Pericardium fibroblast (primary cell): ENCODE measurements around the genes XPNPEP1, ADD3 and DUSP5.

DNA sequence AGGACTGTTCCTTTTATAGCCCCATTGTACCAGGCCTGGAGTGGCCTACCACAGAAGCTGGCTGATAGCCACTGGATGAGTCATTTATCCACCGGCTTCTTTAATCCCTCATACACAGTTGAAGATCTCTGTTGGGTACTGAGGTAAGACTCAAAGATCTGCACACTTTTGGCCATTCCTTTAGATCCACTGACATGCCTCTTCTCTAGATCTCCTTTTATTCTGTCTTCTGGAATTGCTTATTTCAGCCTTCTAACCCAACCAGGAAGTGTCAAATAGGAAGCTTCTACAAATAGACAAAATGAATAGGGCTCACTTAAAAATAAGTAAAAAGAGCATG, 1101.2 kb downstream of the SORCS3 start:
- RAMPAGE, long total RNA, result no peak

- RAMPAGE, long total RNA, result no peak
These were observed 1212.5 kb downstream of the SORCS1 start for GRCh38 chr10:105951968-105952537.

DNA sequence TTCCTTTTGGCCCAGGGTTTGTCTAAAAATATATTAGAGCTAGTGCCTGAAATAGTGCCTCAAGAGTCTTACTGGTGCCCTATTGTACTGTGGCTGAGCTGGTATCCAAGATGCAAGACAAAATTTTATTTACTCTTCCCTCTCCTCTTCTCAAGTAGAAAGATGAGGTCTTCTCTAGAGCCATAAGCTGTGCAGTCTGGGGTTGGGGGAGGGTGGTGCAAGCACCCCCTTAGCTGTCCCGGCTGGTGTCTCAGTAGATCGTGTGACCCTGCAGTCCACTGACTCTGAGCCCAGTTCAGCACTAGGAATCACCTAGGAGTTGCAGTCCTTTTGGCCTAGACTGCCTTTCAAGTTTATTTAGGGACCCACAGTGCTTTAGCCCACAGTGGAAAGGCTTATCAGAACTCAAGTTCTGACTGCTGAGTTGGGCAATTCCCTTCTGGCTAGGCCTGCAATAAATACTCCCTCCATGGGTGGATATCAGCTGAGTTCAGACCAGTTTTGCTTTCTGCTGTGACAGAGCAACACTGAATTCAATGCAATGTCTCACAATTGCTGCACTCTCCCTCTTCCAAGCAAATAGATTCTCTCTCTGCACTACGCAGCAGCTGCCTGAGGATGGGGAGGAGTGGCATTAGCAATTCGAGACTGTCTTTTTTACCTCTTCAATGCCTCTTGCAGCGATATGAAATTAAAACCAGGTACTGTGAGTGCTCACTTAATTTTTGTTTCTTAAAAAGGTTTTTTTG, 1153.4 kb downstream of the SORCS1 start:
- RAMPAGE, long total RNA, result no peak

- RAMPAGE, long total RNA, result no peak
These were observed 967.8 kb upstream of the SORCS1 start for GRCh38 chr10:108132180-108132765.

DNA sequence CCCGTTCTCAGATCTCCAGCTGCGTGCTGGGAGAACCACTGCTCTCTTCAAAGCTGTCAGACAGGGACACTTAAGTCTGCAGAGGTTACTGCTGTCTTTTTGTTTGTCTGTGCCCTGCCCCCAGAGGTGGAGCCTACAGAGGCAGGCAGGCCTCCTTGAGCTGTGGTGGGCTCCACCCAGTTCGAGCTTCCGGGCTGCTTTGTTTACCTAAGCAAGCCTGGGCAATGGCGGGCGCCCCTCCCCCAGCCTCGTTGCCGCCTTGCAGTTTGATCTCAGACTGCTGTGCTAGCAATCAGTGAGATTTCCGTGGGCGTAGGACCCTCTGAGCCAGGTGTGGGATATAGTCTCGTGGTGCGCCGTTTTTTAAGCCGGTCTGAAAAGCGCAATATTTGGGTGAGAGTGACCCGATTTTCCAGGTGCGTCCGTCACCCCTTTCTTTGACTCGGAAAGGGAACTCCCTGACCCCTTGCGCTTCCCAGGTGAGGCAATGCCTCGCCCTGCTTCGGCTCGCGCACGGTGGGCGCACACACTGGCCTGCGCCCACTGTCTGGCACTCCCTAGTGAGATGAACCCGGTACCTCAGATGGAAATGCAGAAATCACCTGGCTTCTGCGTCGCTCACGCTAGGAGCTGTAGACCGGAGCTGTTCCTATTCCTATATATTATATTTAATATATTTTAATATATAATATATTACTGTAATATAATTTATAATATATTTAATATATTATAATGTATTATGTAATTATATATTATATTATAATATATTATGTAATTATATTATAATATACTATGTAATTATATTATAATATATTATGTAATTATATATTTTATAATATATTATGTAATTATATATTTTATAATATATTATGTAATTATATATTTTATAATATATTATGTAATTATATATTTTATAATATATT, 1151.2 kb upstream of the SORCS1 start:
- RAMPAGE, long total RNA, result no peak

- RAMPAGE, long total RNA, result no peak
These were observed 670.2 kb downstream of the XPNPEP1 start for GRCh38 chr10:109253069-109253466.

DNA sequence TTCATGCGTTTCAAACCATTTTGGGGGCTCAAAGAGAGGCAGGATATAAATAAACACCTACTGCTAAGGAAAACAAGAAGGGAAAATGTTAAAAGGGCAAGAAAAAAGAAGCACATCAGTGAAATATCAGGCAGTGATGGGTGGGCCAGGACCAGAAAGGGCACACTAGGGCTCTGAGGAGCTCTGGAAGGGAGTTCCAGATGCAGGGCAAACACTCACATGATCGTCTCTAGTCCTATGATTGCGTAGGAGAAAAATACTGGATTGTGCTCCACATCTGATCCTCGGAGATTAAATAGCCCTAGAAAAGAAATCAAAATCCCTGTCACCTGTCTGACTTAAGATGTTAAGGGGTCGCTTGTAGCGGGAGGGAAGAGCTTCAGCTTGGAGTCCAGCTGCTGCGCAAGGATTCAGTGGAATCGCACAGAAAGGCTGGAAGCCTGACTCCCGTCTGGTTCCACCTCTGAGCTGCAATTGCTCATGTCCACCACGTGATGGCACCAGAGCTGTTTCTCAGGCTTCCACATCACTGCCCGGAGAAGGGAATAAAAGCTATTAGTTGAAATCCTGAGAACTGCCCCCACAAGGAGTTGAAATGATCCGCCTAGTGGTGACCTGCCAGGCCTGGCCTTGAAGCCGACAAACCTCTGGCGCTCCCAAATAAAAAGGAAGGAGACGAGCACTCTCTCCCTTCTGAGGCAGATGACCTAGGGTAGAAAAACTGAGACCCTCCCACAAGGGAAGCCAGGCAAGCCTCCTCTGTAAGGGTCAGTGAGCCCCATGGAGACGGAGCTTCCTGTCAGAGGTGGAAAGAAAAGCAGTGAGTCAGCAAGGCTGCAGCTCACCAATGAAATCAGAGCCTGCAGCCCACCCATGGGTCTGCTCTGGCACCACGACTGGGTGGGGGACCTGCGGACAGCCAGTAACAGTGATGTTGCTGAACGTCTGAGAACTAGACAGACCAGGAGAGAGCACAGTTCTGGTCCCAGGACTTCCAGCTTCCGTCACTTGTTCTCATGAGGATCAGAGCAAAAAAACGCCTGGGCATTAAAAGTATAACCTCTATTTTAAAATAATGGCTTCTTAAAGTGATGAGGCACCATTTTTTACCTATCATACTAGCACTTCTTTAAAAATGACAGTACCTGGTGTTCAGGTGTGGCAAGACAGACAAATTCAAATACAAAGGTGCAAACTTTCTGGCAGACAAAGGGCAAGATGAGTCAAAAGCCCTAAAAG, 39.0 kb downstream of the XPNPEP1 start:
- RAMPAGE, long total RNA, result no peak

DNA sequence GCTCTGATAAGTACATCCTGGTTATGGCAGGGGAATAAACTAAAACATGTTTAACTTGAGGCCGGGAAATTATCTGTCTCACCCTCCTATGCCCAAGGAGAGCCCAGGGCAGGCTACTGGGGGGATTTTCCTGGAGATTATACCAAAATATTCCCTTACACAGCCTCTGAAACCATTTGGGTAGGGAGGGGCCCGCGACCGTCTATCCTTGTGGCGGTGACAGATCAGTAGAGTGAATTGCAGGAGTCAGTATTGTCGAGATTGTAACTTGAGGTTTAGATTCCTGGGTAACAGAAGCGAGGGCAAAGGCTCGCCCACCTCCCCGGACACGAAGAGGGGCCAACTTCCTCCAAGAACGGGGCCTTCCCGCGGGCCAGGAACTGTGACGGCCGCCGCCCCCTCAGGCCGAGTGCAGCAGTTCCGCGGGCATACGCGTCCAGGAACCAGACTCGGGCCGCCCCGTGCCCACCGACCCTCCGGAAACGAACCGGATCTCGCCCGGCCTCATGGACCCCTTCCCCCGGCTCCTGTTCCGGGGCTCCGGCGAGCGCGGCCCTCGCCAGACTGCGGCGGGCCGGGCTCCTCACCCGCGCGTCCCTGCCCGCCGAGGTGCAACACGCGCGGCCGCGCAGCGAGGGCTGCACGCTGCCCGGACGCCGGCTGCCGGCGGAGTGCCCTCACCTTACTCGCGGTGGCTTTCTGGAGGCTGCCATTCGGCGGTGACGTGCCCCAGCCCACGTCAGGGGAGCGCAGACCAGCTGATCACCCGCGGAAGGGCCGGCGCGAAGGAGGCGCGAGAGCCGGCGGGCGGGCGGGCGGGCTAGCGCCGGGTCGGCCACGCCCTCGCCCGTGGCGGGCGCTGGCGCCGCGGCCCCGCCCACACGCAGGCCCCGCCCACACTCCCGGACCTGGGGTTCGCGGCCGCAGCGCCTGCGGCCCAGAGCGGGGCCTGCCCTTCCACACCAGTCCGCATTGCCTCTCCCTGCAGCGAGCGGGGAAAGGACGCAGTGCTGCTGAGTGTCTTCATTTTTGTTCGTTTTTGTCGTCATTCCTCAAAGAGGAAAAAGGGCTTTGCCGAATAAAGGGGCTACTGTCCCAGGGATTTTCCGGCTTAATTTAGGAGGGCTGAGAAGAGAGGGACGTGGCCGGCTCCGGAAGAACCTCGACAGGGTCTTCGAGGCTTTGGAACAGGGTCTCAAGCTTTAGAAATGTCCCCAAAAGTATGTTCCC, at the start of gene XPNPEP1:
XPNPEP1 (minus strand) TSS at position 791 of the 1,230 bp plus-strand sequence.
- RAMPAGE, long total RNA, result start-site peak on the minus strand centred at position 753 of the sequence, 85 bp wide, 308 and 116 reads in 2 replicates

DNA sequence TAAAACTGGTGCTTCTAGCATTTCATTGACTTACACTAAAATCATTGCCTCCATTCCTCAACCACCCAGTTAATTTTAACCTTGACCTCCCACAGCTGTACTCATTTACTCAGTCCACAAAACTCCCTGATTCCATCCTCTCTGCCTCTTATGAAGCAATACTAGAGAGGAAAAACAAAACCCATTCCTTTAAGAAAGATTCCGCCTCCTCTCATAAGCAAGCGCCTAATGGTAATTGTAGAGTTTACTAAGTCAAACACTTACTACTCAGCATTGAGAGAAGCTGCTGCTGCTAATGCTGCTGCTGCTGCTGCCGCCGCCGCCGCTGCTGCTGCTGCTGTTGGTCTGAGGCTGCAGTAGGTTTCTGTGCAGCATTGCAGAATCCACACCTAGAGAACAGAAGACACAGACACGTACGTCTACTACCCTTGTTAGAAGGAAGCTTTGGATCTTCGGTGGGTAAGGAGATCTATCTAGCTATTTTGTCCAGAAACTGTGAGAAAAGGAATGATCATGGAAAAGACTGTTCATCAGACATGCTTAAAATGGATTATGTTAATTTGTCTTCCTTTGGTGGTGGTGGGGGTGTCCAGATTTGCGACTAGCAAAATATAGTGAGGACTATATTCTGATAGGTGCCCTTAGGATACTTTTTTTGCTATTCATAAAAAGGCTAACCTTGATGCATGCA, 1.9 kb upstream of the ADD3 start:
- RAMPAGE, long total RNA, result start-site peak on the plus strand centred at position 299 of the sequence, 216 bp wide, 1,045 and 534 reads in 2 replicates; start-site peak on the minus strand centred at position 356 of the sequence, 82 bp wide, 14 and 14 reads in 2 replicates

GRCh38 chr10:110007884-110008437, at the start of gene ADD3:
Gene ADD3 (plus strand): TSS chr10:110007984.
- RAMPAGE, long total RNA, result start-site peak on the plus strand at chr10:110007970-110008006, 874 and 783 reads in 2 replicates; start-site peak on the plus strand at chr10:110008186-110008231, 1,351 and 966 reads in 2 replicates

GRCh38 chr10:110171037-110171346, 36.4 kb upstream of the MXI1 start:
- RAMPAGE, long total RNA, result no peak

DNA sequence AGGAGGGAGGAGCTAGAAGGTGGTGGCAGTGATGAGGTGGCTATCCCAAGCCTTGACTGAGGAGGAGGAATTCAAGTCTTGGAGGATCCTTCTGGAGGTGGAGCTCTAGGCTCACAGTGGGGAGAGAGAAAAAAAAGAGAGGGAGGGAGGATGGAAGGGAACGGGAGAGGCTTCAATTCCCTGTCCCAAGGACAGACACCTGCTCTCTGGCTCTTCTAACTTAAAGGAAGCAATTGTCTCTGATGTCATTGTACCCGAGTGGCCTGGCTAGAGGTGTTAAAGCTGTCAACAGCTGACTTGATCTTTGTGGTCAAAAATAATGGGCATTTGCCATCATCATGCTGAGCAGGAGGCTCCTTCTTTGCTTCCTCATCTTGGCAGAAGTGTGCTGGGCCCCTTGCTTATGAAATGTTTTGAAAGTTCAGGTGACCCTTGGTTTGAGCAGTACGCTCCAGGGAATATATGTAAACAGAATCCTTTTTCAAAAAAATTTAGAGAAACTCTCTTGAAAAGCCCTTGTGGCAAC, 8.4 kb downstream of the MXI1 start:
- RAMPAGE, long total RNA, result no peak

DNA sequence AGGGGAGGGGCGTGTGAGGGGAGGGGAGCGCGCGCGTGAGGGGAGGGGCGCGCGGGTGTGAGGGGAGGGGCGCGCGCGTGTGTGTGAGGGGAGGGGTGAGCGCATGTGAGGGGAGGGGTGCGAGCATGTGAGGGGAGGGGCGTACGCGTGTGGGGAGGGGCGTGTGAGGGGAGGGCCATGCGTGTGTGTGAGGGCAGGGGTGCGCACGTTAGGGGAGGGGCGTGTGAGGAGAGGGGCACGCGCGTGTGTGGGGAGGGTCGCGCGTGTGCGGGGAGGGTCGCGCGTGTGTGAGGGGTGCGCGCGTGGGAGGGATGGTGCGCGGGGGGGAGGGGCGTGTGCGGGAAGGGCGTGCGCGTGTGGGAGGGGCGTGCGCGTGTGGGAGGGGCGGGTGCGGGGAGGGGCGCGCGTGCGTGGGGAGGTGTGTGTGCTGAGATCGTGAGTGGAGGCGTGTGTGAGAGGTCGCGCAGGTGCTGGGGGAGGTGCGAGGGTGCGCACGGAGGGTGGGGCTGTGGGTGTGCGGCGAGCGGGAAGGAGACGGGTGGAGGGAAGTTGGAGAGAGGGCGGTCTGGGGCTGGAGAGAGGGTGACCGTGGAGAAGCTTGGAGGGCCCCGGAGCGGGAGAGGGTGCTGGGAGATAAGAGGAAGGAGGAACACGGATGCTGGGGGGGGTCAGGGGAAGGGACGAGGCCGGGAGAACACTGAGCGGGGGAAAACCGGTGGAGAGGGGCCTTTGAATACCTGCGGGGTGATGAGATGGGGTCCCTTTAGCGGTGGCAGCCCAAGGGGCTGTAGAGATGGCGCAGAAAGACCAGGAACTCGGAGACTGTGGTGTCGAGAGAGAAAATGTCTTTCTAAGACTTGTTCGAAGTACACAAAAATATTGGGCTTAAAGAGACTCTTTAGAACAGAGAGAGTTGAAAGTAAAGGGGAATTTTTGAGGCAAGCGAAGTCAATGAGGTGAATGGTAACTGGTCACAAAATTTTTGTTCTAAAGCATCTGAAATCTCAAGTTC, 19.8 kb downstream of the MXI1 start:
- RAMPAGE, long total RNA, result no peak

DNA sequence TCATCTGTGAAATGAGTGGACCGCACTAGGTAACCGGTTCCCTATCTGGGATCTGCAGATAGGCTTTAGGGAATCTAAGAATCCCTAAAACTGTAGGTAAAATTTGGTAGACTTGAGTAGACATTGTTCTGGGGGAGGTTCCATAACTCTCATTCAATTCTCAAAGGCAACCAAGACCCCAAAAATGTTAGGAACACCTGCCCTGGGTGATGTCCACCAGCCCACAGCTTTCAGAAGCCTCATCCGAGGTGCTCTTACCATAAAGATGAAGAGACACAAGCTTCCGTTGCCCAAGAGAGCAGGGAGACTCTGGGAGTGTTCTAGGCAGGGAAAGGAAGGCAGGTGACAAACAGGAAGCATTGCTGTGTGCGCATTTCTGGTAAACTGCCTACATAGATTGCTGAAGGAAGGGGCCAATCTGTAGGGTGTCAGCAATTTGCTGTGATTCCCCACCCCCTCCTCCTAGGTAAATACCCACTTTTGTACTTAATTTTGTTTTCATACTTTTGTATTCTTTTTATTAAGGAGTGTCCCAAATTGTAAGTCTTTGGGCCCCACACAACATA, 51.2 kb upstream of the SMNDC1 start:
- RAMPAGE, long total RNA, result no peak

GRCh38 chr10:110410273-110410894, 87.3 kb upstream of the DUSP5 start:
- RAMPAGE, long total RNA, result no peak

GRCh38 chr10:110492611-110492969, 5.1 kb upstream of the DUSP5 start:
- RAMPAGE, long total RNA, result no peak

DNA sequence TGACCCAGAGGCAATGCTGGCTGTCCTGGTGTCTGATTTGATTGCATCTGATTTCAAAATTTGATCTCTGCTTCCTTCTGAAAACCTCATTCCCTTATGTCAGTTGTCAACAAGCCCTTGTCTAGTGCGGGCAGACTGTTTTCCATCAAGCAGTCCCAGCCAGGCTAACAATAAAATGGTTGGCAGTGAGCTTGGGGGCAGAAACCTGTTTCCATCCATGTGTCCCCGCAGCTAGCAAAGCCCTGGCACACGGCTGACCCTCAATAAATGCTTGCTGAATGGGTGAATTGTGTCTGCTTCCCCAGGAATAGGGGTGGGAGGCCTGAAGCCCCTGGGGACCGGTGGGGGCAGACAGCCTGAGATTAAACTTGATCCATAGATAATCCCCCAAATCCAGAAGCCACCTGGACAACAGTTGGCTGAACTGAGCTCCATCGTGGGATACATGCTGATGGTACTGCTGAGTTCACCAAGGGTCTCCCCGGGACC, 1.0 kb upstream of the DUSP5 start:
- RAMPAGE, long total RNA, result no peak

- RAMPAGE, long total RNA, result no peak
These were observed at the start of gene DUSP5 for GRCh38 chr10:110497121-110498047. Gene DUSP5 (plus strand): TSS chr10:110497907.

GRCh38 chr10:110511109-110511421, 13.4 kb downstream of the DUSP5 start:
- RAMPAGE, long total RNA, result no peak

DNA sequence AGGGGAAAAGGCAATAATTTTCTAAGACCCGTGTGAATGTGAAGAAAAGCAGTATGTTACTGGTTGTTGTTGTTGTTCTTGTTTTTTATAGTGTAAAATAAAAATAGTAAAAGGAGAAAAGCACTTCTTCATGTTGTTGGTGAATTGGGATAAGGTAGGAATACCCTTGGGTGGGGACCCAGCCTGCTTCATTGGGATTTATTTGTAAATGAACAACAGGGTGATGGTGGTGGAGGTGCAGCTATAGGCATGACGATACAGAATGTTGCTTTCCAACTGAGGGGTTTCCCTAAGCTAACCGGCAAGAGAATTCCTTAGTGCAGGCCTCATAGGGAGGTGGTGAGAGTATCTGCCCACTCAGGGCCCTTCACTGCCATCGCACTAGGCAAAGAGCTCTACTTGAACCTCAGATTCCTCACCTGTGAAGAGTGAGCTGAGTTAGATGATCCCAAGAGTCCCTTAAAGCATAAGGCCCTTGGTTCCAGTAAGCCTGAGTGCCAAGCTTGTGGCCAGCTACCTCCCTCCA, 13.8 kb downstream of the DUSP5 start:
- RAMPAGE, long total RNA, result no peak